Retinal pigment epithelial cell (primary cell): ENCODE data around the gene GRM8.

- RRBS = no CpG with 5 or more reads among the region's 4 CpGs
Measured at GRCh38 chr7:122378778-122379327, 74.3 kb upstream of the FEZF1 start.

DNA sequence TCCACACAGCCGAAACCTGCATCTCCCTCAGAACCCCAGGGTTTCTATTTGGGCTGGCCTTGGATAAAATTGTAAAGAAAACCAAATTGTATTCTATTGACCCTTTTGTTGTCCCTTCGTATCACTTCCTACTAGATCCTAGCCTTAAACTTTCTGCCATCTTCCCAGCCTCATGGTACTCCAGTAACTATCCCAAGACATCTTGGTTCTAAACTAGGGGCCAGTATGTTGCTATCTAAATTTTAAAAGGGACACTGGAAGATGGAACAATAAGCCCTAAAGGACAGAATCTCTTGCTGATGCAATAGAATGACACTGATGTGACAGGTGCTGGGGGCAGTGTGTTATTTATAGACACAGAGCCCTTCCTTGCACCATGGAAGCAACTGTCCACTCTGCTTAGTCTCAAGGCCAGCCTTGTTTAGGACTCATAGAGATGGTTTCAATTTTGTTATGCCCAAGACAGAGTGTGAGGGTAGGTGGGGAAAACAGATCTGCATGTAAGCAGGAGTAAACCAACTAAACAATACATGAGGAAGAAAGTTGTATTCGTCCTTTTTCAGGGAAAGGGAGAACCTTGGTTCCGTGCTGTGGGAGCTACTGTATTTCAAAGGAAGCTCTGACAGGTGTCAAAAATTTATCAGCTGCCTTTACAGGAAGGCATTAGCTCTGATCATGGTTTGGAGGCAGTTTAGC, 7.7 kb downstream of the ASB15 start:
- RRBS = no CpG with 5 or more reads among the region's 4 CpGs

GRCh38 chr7:123749118-123749356, 234 bp upstream of the WASL start:
- RRBS = under 1% methylated on average over 11 of the region's 30 CpGs

DNA sequence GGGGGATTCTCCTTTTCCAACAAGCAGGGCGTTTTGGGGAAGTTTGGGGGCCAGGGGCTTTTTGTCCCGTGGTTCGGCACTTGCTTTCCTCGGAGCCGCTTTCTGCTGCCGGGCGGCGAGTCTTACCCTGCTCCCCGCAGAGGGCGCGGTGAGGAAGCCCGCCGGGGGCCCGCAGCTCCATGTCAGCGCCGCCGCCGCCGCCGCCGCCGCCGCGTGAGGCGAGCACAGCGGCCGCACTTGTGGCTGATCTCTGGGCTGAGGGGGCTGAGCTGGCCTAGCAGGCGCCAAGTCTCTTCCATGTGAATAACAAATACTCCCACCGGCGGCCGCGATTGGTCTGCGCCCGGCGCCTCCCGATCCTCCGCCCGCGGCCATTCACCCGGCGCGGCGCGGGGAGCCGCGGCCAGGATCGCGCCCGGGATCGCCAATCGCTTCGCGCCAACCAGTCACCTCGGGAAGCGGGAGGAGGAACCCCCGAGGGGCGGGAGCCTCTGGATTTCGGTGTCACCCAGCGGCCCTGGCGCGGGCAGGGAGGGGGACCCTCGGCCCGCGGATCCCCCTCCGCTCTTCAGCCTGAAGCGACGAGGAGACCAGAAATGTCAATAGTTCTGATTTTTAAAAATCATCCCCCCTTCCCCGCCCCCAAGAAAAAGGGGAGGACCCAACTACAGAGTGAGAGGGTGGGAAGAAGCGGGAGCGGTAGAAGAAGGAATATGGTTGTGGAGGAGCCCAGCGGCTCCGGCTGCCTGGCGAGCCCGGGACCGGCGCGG, at the start of gene GRM8:
GRM8 (minus strand) TSS at position 271 of the 770 bp plus-strand sequence.
- RRBS = 1% methylated on average over 26 of the region's 77 CpGs

- RRBS = no CpG with 5 or more reads among the region's 1 CpG
Measured at GRCh38 chr7:127383115-127383800, 9.2 kb downstream of the ZNF800 start.

DNA sequence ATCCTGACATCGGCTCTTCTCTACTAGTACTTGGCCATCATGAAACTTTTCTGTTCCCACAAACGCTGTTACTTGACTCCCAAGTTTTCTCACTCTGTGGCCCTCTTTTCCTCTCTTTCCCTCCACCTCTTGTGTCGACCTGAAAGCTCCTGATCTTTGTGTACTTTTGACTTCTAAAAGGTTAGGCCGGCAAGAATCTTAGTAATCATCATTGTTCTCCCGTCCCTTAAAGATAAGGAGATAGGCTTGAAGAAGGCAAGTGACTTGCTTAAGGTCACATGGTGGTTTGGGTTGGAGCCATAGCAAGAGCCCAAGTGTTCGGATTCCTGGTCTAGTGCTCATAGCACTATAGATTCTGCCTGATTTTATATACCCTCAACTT, 823 bp downstream of the SND1 start:
- RRBS = no CpG with 5 or more reads among the region's 6 CpGs

DNA sequence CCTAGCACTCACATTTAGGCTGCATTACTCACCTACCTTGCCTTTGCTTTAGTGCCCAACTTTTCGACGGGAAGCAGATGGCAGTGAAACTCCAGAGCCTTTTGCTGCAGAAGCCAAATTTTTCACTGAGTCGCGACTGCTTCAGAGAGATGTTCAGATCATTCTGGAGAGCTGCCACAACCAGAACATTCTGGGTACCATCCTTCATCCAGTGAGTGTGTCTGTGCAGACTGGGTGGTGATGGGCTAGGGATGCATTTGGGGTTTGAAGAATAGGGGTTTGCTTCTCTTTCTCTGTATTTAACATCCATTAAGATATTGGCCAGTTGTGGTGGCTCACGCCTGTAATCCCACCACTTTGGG, 51.1 kb downstream of the SND1 start:
- RRBS = no CpG with 5 or more reads among the region's 5 CpGs

GRCh38 chr7:127885900-127886394, 145.3 kb downstream of the LRRC4 start:
- RRBS = no CpG with 5 or more reads among the region's 6 CpGs

DNA sequence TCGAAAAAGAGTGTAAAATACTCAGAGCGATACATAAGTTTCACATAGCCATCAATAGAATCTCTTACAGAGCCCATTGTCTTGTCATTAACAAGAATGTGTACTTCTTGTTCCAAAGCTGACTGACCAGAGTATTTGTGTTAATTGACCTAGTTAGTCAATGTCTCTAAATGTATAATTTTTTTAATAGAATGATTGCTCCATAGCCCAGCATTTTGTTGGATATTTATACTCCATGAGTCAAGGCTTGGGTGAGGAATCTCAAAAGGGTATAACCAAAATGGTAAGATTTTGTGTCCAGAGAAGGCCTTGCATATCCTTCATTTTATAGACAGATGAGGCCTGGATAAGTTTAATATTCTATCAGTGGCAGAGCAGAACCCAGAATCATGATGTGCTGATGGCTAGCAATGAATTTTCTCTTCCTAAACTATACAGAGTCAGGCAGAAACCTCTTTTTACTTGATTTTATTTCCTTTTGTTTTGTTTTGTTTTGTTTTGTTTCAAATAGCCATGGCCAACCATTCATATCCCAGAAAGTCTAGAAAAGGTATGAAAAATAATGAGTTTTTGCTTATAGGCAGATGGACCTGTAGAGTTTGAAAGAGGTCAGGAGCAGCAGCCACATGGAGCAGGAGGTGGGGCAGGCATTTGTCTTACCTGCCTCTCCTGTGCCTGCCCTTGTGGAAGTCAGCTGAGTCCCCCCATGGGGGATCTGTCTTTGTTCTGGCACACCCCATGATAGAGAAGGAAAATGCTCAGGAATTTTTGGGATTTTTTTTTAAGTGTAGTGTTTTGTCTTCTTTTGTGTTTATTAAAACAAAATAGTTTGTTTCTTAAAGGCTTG, 44.9 kb downstream of the LRRC4 start:
- RRBS = no CpG with 5 or more reads among the region's 2 CpGs

DNA sequence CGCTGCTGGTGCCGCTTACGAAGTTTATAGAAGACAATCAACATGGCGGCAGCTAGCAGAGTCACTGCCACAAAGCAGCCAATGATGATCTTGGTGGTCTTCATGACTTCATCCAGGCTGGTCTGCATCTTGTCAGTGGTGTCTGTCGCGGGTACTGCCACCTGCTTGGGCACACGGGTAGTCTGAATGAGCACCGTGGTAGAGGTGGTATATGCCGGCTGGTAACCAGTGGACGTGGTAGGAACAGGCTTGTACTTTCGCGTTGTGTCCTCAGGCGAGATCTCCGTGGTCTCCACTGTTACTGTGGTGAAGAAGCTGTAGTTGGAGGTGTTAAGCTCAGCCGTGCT, 2.3 kb downstream of the LRRC4 start:
- RRBS = no CpG with 5 or more reads among the region's 15 CpGs

DNA sequence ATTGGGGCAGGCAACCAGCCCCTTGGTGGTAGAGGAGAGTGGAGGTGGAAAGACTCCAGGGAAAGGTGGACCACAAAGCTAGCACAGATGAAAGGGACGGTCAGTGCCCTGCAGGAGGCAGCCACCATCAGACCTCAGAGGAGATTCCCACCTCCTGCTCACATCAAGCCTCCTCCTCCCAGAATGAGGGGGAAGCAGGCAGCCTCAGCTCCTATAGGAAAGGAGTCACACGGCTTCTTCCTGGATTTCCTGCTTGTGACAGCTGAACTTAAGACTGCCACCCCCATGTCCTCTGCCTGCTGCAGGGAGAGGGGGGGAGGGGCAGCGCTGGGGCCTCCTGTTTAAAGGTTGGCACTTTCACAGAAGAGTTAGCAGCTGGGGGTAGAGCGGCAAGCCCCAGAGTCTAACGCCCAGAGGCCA, 44.4 kb upstream of the LRRC4 start:
- RRBS = no CpG with 5 or more reads among the region's 5 CpGs

DNA sequence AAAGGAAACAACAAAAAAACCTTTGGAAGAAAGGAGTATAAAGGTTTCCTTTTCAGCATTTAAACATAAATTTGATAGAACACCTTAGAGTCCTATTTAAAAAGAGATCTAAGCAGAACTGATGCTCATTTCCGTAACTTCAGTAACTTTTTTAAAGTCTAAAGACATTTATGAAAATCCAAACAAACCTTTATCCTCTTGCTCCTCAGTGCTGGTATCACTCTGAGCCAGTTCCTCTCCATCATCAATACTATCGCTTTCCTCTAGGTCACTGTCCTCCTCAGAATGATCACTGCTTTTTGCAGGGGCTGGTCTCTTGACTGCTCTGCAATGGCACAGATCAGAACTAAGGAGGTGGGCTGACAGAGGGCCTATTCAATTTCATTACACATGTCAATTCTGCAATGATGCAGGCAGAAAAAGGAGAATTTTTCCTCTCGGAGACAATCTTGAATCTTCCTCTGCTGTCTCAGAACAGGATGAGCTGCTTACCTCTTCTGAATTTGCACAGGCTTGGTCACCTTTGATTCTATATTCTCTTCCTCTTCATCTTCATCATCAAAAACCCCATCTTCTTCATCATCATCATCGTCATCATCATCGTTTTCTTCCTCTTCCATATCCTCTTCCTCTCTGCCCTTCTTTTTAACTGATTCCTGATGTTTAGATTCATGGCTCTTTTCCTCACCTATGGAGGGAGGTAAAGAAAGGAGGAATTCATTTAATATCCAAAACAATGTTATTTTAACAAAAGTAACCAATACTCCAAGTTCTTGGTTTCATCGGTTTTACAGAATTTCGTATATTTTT, 8.1 kb downstream of the RBM28 start:
- RRBS = no CpG with 5 or more reads among the region's 7 CpGs

GRCh38 chr7:128339121-128339499, 4.6 kb downstream of the RBM28 start:
- RRBS = no CpG with 5 or more reads among the region's 5 CpGs

DNA sequence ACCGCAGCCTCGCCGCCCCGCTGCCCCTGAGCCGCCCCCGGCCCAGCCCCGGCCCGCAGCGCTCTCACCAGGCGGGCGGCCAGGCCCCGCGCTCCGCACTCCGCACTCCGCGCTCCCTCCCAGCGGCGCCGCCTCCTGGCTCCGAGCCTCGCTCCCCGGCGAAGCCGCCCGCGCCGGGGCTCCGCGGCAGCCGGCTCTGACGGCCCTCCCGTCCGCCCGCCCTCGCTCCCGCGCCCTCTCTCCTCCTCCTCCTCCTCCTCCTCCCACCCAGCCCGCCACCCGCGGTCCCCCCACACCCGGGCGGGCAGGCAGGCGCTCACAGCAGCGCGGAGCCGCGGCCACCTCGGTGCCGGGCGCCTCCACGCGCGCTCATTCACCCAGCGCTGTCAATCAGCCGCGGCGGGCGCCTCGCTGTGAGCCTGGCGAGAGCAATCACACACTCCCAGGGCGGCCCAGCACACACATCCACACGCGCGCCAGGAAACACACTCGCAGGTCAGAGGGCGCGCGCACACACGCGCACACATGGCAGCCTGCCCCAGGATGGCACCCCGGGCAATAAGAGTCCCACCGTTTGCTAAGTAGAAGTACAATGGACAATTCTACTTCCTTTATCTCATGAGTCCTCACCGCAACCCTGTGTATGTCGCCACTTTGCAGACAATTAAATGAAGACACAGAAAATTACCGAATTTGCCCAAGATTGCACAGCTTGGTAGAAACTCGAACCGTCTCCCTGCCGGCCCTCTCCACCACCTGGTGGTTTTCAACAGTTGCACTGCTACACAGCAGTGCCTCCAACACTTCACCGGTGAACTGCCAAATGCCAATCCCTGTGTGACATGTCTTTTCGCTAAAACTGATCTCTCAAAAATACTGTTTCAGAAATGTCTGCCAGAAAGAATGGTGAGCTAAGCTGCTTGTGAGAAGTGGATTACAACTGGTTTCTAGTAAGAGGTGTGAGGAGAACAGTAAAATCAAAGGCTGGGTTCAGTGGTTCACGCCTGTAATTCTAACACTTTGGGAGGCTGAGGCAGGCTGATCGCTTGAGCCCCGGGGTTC, 18.1 kb upstream of the RBM28 start:
- RRBS = 2% methylated on average over 37 of the region's 84 CpGs

- RRBS = 7% methylated on average over 7 of the region's 27 CpGs
Measured at GRCh38 chr7:128454262-128454945, 1.3 kb upstream of the HILPDA start.

DNA sequence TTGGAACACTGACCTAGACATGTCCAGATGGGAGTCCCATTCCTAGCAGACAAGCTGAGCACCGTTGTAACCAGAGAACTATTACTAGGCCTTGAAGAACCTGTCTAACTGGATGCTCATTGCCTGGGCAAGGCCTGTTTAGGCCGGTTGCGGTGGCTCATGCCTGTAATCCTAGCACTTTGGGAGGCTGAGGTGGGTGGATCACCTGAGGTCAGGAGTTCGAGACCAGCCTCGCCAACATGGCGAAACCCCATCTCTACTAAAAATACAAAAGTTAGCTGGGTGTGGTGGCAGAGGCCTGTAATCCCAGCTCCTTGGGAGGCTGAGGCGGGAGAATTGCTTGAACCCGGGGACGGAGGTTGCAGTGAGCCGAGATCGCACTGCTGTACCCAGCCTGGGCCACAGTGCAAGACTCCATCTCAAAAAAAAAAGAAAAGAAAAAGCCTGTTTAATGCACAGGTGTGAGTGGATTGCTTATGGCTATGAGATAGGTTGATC, 1.9 kb downstream of the HILPDA start:
- RRBS = no CpG with 5 or more reads among the region's 11 CpGs

DNA sequence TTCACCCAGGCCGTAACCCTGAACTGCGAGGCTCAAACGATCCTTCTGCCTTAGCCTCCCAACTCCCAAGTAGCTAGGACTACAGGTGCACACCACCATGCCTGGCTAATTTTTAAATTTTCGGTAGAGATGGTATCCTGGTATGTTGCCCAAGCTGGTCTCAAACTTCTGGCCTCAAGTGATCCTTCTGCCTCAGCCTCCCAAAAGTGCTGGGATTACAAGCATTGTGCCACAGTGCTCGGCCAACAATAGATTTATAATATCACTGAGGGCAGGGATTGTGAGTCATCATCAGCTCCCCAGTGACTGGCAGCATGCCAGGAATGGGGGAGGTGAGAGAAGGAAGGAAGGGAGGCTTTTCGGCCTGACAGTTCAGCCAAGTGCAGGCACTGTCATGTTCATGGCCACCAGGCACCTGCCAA, 46.6 kb downstream of the METTL2B start:
- RRBS = no CpG with 5 or more reads among the region's 6 CpGs

DNA sequence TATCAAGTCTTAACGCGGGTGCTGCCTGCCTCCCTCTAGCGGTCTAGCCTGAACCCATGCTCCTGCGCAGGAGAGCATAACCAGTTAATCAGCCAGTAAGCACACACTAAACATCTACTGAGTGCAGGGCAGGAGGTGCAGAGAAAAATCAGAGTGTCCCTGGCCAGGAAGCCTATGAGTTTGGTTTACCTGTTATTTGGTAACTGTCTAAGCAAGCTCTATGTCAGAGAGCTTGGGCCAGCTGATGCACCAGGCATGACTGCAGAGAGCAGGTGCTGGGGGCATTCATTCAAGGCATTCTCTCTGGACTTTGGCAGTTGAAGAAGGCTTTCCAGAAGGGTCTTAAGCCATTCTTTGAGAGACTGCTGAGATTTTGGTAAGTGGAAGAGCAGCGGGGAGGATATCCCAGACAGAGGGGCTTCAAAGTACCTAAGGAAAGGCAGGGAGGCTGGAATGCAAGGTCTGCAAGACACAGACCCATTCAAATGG, 1.0 kb downstream of the GARIN1A start:
- RRBS = no CpG with 5 or more reads among the region's 5 CpGs

DNA sequence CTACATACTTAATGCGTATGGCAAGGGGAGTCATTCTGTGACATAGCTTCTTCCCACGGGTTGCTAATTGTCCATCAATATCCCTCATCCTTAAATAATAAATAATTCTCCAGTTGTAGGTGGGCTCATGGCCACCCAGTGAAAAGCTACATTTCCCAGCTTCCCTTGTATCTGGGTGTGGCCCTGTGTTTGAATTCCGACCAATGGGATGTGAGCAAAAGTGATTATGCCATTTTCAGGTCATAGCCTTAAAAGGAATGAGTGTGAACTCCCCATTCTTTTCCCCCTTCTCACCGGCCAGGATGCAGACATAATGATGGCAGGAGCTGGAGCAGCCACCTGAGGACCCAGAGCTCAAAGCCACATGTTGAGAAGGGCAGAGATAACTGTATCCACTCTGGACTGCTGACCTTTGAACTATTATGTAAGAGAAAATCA, 6.4 kb upstream of the GARIN1B start:
- RRBS = no CpG with 5 or more reads among the region's 4 CpGs